Right atrium auricular region (tissue), 2 donors: ENCODE data around the gene LYSMD2.

DNA sequence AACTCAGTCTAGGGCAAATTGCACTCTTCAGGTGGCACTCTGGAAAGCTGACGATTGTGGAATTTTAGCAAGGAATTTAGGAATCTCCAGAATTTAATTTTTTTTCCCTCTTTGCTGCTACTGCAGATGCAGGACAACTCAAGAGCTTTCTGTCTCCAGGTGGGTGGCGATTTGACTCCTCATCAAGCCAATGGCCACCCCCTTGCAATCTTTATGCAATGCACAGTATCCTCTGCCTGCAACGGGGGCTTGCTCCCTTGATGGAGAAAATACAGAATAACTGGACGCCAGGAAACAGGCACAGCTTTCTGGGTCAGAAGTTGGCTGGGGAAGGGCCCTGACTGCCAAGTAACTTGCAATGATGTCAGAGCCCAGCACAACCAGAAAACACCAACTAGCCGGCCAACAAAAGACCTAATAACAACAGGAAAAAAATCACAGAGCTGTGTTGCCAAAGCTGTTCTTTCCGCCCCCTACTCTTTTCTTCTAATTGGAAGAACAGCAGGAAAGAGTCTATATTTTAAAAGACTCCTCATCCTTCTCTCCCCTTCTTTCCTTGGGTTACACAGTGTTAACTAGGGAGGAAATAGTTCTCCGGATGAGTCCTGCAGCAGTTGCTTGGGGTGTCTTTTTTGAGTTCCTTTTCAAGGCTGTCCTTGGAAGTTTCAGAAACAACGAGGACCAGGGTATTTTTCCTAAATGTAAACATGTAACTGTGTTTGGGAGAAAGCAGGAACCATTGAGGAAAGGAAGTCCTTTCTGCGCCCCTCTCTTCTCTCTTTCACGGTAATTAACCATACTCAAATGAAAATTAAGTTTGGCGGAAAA is 1.4 kb upstream of the SEMA6D start:
- PRO-cap = no peak
- RAMPAGE, long total RNA, 2 experiments = no peak in any of the 2 experiments

DNA sequence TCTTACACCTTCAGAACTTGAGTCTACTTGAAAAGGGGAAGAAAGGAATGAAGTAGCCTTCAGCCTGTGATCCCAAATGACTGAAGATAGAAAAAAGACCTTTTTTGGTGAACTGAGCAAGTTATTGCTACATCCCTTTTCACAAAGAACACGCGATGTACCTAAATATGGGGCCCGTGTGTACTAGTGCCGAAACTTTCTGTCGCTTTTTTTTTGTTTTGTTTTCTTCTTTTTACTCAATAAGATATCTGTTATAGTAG is 4.9 kb downstream of the SEMA6D start:
- PRO-cap = unidirectional peak, minus-strand start at position 77 of the sequence
- RAMPAGE, long total RNA, 2 experiments = no peak in any of the 2 experiments

GRCh38 chr15:48331625-48332567 is 667 bp downstream of the DUT start:
- PRO-cap = bidirectional peak, plus-strand start at chr15:48331731, minus-strand start at chr15:48331568; unidirectional peak, minus-strand start at chr15:48331856
- RAMPAGE, long total RNA, 2 experiments = no peak in any of the 2 experiments

DNA sequence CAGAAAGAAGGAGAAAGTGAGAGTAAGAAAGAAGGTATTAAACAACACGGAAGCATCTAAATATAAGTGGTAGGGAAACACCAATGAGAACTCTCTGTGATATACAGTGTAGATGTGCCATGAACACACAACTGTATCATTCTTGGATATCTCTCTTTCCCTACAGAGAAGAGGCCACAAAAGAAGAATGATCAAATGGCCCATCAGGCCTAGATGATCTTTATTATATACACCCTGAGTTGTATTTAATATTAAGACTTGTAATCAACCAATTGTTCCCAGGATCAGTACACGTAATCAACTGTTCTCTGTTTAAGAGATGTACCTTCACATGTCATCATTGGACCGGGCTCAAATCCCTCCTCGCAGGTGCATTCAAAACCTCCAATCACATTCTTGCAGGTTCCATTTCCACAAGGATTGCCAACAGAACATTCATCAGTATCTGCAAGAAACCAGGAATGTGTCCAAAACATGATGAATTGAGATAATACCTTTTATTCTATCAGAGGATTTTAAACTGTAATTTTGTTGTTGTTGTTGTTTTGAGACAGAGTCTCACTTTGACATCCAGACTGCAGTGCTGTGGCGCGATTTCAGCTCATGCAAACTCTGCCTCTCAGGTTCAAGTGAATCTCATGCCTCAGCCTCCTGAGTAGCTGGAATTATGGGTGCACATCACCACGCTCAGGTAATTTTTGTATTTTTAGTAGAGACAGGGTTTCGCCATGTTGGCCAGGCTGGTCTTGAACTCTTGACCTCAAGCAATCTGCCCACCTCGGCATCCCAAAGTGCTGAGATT is 103.2 kb downstream of the DUT start:
- PRO-cap = no peak
- RAMPAGE, long total RNA, 2 experiments = no peak in any of the 2 experiments

DNA sequence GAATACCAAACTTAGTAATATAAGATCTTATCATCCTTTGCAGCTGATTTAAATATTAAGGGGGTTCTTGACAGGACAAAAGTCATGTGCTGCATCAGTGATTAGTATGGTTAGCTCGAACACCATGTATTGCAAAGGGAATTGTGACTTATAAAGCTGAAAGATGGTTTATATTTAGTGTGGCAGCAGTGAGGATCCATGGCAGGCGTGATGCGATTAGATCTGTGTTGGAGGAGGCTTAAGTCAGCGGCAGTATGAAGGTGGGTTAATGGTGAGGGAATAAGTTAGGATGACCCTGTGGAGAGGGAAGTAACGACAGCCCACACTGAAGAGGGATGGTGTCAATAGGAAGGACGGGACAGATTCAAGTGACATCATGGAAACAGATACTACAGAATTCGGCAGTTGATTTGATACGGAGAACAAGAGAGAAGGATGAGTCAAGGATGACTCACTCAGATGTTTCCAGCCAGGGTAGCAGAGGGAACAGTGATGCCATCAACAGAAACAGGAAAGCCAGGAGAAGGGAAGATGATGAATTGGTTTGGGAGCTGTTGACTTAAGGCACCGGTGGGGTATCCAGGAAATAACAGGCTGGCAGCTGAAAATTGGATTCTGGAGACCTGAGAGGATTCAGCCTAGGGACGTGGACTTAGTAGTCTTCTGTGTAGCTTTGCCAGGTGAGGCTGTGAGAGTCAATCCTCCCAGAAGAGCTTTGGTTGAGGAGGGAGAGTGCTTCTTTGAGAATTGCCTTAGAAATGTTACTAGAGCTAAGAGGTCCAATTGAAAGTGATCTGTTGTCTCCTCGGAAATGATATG is 38.0 kb downstream of the SHC4 start:
- PRO-cap = bidirectional peak, plus-strand start at position 458 of the sequence, minus-strand start at position 327 of the sequence
- RAMPAGE, long total RNA, 2 experiments = start-site peak on the minus strand in 1 of 2 experiments, centred at position 292 of the sequence, 19 reads per replicate

DNA sequence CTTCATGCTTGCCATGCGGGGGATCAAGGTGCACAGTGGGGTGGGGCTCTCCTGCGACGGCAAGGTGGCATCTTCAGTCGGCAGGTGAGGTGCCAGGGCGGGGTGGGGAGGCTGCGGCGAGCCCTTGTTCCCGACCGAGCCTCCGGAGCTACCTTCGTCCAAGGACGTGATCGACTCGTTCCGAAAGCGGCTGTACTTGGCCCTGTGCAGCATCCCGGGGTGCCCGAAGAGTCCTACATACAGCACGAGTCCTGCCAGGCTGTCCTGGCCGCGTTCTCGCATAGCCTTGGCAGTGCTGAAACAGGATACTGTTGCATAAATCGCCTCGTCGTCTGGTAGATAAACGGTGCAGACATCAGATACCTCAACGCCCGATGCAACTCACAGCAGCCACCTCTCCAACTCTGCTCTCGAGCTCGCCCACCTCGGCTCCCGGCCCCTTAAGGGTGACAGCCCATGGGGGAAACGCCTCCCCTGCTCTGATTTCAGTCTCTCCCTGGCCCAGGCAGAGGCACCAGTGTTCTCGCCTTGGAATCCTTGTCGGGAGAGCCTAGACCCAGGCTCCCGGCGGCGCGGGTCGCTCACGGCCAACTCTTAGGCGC is 884 bp downstream of the SHC4 start:
- PRO-cap = bidirectional peak, plus-strand start at position 514 of the sequence, minus-strand start at position 406 of the sequence
- RAMPAGE, long total RNA, 2 experiments = start-site peak on the minus strand in 1 of 2 experiments, centred at positions 189 to 471 of the sequence, 14 to 17 reads per replicate

GRCh38 chr15:49428052-49429170 is 5.4 kb downstream of the FGF7 start:
- PRO-cap = bidirectional peak, plus-strand start at chr15:49428579, minus-strand start at chr15:49428530
- RAMPAGE, long total RNA, 2 experiments = no peak in any of the 2 experiments

DNA sequence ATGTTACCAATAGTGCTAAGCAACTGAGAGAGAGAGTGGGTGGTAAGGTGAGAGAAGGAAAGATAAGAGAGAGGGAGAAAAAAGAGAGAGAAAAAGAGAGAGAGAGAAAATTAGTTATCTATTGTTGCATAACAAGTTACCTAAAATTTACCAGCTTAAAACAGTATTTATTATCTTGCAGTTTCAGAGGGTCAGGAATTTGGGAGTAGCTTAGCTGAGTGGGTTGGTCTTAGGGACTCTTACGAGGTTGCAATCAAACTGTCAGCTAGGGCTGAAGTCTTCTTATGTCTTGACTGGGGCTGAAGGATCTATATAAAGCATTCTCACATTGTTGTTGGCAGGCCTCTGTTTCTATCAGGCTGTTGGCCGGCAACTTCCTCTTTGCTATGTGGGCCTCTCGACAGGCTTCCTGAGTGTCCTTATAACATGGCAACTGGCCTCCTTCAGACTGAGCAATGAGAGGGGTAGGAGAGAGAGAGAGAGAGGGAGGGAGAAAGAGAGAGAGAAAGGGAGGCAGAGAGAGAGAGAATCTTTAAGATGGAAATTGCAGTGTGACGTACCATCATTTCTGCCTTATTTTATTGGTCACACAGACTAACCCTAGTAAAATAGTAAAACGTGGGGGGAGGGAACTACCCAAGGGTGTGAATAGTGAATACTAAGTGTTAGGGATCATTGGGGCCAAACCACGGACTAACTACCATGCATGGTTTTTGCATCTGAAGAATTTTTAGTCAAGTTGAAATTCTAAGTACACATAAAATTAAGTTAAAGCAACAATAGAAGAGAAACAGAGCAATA is 16.0 kb downstream of the FGF7 start:
- PRO-cap = no peak
- RAMPAGE, long total RNA, 2 experiments = no peak in any of the 2 experiments

DNA sequence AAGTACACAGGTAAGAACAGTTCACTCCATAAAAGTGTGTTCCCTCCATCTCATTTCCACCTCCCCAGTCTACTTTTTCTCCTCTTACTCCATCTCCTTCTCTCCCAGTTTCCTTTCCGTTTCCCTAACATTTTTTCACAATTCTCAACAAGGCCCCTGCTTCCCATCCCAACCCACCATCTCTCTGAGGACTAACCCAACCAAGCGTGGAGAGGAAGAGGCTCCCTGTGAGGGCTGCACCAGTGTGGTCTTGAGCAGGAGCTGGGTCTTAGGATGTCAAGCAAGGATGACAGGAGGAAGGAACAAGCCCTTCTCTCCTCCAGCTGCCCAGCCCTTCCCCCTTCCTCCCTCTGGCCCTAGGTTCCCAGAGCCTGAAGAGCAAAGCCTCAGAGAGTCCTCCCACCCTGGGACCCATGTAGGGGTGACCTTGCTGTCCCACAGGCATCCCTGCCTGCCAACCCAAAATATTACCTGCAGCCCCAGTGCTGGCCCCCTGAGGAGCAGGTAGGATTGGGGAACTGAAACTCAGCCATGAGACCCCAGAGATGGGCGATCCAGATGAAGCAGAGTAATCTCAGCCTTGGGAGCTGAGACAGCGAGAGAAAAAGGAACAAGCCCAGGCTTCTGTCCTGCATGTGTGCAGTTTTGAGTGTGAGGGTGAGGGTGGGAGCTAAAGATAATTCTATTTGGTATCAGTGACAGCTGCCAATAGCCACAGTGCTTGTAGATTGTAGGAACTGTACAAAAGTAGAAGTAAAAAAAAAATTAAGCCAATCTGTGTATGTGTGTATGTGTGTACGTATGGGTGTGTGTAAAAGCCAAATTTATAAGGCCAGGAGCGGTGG is 6.1 kb downstream of the ATP8B4 start:
- PRO-cap = no peak
- RAMPAGE, long total RNA, 2 experiments = start-site peak on the minus strand in 1 of 2 experiments, centred at position 642 of the sequence, 7 reads per replicate

GRCh38 chr15:50330542-50331225 is 24.3 kb downstream of the GABPB1 start:
- PRO-cap = no peak
- RAMPAGE, long total RNA, 2 experiments = no peak in any of the 2 experiments

- PRO-cap = bidirectional peak, plus-strand start at chr15:50353427, minus-strand start at chr15:50353350
- RAMPAGE, long total RNA, 2 experiments = no peak in any of the 2 experiments
Measured at GRCh38 chr15:50353281-50353603, 1.8 kb downstream of the GABPB1 start.

GRCh38 chr15:50355848-50355997 is 725 bp upstream of the GABPB1 start:
- PRO-cap = no peak
- RAMPAGE, long total RNA, 2 experiments = no peak in any of the 2 experiments

DNA sequence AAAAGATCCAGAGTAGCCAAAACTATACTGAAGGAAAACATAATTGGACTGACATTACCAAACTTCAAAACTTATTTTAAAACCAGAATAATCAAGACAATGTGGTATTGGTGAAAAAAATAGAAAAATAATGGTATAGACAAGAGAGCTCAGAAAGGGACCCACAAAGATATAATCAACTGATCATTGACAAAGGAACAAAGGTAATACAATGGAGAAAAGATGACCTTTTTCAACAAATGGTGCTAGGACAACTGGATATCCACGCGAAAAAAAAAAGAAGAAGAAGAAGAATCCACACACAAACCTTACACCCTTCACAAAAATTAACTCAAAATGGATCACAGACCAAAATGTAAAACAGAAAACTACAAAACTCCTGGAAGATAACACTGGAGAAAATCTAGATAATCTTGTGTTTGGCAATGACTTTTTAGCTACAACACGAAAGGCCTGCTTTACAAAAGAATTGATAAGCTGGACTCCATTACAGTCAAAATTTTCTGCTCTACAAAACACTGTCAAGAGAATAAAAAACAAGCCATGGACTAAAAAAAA is 9.4 kb downstream of the USP50 start:
- PRO-cap = no peak
- RAMPAGE, long total RNA, 2 experiments = no peak in any of the 2 experiments

GRCh38 chr15:50906785-50907310 is 1.6 kb upstream of the AP4E1 start:
- PRO-cap = no peak
- RAMPAGE, long total RNA, 2 experiments = no peak in any of the 2 experiments

DNA sequence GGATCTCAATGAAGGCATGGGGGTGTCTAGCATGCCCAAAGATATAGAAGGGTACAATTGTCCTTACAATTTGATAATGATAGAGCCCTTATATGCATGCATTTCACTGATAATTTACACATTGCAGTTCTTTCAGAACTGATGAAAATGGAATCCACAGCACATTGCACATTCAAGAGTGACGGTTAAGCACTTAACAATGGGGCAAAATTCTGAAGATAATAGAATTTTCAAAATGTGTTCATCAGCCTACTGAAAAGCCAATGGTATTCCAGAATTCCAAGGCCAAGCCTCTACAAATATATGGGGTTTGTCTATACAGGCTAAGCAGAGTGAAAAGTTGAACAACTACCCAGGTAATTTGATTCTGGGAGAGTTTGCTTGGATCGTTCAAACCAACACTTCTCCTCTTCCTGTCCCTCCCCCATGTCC is 113.6 kb upstream of the TNFAIP8L3 start:
- PRO-cap = no peak
- RAMPAGE, long total RNA, 2 experiments = no peak in any of the 2 experiments

GRCh38 chr15:51318331-51318748 is 20.1 kb downstream of the CYP19A1 start:
- PRO-cap = no peak
- RAMPAGE, long total RNA, 2 experiments = no peak in any of the 2 experiments

DNA sequence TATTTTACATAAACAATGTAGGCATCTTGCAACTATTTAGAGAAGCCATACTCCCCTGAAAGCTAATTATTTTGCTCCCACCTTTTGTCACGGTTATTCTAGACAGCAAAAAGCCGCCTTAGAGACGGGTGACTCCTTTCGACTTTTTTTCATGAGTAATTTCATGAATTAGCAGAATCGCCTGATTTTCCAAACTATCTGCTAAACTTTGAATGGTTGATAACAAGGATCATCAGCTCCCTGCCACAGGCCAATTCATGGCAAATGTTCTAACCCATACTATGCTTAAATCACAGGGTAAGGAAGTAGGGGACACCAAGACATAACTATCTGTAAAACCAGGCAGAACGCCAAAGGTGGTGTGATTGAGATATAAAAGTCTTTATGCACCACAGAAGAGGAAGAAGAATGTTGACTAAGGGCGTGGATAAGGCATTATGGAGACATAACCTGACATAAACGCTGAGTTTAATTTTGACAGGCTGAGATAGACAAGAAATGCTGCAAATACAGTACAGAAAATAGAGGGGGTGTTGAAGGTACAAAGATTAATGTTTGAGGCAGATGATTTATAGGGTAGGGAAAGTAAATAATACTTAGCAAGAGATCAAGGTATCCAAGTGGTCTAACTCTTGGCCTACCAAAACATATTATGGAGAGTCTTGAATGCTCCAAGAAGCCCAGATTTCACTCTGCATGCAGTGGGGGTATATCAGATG is 934 bp upstream of the DMXL2 start:
- PRO-cap = no peak
- RAMPAGE, long total RNA, 2 experiments = no peak in any of the 2 experiments

GRCh38 chr15:51731407-51732356 is 5.8 kb downstream of the LYSMD2 start:
- PRO-cap = unidirectional peak, plus-strand start at chr15:51731990
- RAMPAGE, long total RNA, 2 experiments = no peak in any of the 2 experiments

DNA sequence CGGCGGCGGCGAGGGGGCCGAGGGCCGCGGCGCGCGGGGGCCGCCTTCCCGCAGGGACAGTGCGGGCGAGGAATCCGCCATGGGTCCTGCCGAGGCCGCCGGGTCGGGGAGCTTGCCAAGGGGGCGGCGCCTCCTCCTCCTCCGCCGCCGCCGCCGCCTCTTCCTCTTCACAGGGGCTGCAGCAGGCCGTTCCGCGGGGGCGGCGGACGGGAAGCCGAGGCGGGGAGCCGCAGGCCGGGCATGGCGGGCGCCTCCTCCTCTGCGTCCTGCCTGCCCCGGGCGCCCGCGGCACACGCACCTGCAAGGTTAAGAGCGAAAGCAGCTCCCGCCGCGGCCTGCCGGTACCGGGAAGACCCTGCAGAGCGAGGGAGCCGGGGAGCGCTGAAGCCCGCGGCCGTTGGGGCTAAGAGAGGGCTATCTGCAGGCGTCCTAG is at the start of gene LYSMD2:
TSS of gene LYSMD2 (minus strand) at position 114 of the 433 bp plus-strand sequence.
- PRO-cap = bidirectional peak, plus-strand start at position 170 of the sequence, minus-strand start at position 105 of the sequence
- RAMPAGE, long total RNA, 2 experiments = no peak in any of the 2 experiments

GRCh38 chr15:51737975-51738290 is 478 bp upstream of the LYSMD2 start:
- PRO-cap = bidirectional peak, plus-strand start at chr15:51738216, minus-strand start at chr15:51738122
- RAMPAGE, long total RNA, 2 experiments = no peak in any of the 2 experiments